Measurements from ENCODE around the genes MYL12B and TGIF1.

DNA sequence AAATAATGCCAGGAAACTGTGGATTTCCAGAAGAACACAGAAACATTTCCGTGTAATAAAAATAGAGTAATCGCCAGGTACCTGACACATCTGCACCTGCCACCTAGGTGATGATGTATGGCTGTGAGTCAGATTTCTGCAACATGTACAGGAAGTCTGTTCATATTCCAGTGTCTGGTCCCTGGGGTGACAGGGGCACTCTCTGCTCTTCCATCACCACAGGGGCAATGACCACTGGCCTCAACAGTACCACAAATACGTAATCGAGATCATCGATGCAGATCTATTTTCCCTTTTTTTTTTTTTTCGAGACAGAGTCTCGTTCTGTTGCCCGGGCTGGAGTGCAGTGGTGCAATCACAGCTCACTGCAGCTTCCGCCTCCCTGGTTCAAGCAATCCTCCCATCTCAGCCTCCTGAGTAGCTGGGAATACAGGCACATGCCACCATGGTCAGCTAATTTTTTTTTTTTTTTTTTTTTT lies 101.2 kb upstream of the LPIN2 start:
- PRO-cap, 2 experiments: no peak in any of the 2 experiments

- PRO-cap, 2 experiments: no peak in any of the 2 experiments
These were observed 6.2 kb downstream of the MYOM1 start for GRCh38 chr18:3213475-3213972.

GRCh38 chr18:3230296-3230979 lies 10.7 kb upstream of the MYOM1 start:
- PRO-cap, 2 experiments: no peak in any of the 2 experiments

DNA sequence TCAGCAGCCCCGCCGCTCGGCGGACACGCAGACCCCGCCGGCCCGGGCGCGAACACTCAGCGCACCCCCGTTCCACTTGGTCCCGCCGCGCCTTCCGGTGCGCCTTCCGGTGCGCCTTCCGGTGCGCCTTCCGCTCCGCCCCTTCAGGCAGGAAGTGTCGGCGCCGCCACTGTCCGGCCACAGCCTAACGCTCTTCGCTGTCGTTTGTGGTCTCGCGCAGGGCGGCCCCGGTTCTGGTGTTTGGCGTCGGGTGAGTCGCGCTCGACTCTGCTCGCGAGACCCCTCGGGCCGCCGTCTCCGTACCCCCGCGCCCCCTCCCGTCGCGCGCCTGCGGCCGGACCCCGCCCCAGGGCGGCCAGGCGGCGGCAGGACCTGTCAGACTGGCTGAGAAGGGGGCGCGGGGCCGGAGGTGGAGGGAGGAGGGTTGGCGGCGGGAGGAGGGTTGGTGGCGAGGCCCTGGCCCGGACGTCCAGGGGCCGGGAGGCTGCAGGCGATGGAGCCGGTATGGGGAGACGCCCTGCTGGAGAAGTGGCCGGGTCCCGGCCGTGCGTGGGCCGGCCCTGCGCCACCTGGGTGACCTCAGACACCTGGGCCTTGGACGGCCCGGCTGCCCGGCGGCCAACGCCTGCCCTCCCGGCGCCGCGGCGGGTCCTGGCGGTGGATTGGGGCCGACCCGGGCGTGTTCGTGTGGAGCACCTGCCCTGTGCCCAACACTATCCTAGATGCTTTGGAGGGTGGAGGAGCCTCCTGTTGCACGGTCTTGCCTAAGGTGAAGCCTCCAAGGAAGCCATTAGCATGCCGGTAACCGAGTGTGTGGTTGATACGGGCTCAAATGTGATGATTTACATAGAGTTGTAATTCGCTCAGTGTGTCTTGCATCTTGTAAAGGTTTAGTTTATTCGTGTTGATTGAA lies at the start of gene MYL12B:
Gene MYL12B, plus strand, starts transcription at position 146 of the 913 bp plus-strand sequence.
- PRO-cap, 2 experiments: peak in 2 of 2 experiments; most common plus-strand start position 209 of the sequence (in 1); most common minus-strand start position 724 of the sequence (in 1)

GRCh38 chr18:3350434-3350862 lies 88.5 kb downstream of the MYL12B start:
- PRO-cap, 2 experiments: no peak in any of the 2 experiments

- PRO-cap, 2 experiments: peak in 2 of 2 experiments; most common plus-strand start chr18:3450177 (in 2); most common minus-strand start chr18:3450656 (in 2)
These were observed at the start of gene TGIF1 for GRCh38 chr18:3450149-3451121. Gene TGIF1 (plus strand): TSS chr18:3450172.

GRCh38 chr18:3451379-3451802 lies 1.4 kb downstream of the TGIF1 start:
- PRO-cap, 2 experiments: peak in 2 of 2 experiments; most common plus-strand start chr18:3451508 (in 1); most common minus-strand start chr18:3451483 (in 1)

GRCh38 chr18:3453295-3454401 lies 3.7 kb downstream of the TGIF1 start:
- PRO-cap, 2 experiments: peak in 2 of 2 experiments; most common minus-strand start chr18:3454236 (in 2)

- PRO-cap, 2 experiments: no peak in any of the 2 experiments
These were observed 9.4 kb downstream of the TGIF1 start for GRCh38 chr18:3459351-3459874.

DNA sequence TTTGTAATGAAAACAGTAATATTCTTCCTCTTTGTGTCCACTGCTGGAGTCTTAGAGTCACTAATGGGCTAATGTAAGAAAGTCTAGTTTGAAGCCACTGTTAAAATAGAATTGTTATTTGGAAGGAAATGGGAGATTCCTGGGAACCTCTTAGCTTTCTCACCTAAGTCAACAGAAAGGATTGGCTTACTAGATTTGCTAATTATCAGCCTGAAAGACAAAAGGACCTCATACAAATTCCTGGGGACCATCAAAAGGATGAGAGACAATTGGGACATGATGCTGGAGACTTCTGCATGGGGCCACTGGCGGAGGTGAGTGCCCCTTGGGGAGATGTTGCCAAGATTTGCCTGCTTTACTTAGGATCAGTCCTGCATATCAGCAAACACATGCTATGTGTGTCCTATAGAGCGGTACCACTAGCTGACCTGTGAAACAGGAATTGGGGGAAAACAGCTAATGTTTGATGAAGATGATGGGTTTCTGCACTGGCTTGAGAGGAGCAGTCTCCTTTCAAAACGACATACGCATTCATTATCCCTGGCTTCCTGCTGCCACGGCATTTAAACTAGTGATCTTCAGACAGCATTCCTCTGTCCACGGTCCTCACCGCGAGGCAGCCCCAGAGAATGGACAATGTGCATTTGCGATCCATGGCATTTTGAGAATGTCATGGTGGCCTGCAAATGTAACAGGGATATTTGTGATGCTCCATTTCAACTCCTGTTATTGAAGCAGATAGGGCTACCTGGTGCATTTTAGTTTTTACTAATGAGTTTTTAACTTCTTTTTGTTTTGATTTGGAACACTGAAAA lies 104.2 kb downstream of the TGIF1 start:
- PRO-cap, 2 experiments: no peak in any of the 2 experiments

DNA sequence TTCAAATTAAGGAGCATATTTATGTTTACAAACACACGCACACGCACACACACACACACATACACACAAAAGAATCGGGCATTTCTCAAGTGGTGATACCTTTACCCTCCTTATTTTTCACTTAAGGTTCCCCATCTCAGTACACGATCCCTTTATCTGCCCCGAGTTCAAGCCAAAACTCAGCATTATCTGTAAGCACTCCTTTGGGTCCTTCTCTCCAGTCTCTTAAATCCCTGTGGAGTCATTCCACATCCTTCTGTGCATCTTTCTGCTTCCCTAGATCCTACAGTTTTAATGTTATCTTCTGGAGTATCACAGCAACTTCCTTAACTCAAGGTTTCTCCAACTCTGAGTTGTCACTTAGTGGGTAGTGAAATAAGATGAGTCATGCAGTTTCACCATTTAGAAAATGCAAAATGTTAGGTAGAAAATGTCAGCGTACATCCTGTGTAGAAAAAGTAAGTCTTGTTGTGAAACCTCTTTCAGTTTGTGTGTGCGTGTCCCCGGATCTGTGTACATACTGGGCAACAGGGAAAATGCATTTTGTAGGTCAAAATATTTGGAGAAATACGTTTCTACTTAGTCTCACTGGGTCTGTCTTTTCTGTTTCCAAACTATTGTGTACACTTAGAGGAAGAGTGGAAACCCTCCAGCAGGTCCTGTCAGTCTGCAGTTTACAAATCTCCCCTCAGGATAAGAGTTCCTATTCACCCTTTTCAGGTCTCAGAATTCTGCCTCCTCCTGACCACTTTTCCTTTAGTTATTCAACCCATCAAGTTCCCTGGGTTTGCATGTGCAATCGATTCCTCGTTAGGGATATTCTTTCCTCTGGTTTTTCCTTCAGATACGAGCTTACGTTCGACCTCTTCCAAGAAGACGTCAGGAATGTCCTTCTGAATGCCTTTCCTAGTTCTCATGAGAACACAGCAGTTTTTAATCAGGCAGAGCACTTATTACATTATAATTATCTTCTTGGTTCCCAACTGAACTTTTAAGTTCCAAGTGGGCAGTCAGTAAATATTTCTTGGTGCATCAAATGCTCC lies 154.8 kb downstream of the TGIF1 start:
- PRO-cap, 2 experiments: peak in 2 of 2 experiments; most common plus-strand start position 485 of the sequence (in 2); most common minus-strand start position 258 of the sequence (in 1)

DNA sequence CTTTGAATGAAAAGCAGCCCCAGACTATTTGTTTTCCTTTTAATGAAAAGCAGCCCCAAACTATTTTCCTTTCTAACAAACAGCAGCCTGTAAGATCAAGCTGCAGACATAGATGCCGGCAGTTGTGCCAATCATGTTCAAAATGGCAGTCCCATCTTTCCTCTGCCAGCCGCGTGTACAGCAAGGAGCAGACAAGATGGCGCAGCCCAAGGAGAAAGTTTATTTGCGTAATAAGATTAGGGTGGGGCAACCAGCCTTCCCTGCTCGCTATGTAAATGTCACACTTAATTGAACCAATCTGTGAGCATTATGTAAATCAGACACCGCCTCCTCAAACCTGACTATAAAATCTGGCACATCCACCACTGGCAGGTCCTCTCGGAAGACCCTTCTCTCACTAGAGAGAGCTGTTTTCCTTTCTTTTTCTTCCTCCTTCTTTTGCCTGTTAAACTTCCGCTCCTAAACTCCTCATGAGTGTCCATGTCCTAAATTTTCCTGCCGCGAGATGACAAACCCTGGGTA lies 226.1 kb downstream of the TGIF1 start:
- PRO-cap, 2 experiments: no peak in any of the 2 experiments

DNA sequence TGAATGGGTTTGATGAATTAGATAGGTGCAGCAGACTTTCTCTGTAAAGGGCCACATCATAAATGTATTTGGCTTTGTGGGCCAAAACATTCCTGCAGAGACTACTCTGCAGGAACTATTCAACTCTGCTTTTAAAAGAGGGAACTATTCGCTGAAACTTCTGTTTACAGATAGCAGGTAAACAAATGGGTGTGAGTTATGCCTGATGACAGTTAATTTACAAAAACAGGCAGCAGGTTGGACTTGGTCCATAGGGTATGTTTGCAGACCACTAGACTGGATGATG lies 273.0 kb downstream of the TGIF1 start:
- PRO-cap, 2 experiments: no peak in any of the 2 experiments

DNA sequence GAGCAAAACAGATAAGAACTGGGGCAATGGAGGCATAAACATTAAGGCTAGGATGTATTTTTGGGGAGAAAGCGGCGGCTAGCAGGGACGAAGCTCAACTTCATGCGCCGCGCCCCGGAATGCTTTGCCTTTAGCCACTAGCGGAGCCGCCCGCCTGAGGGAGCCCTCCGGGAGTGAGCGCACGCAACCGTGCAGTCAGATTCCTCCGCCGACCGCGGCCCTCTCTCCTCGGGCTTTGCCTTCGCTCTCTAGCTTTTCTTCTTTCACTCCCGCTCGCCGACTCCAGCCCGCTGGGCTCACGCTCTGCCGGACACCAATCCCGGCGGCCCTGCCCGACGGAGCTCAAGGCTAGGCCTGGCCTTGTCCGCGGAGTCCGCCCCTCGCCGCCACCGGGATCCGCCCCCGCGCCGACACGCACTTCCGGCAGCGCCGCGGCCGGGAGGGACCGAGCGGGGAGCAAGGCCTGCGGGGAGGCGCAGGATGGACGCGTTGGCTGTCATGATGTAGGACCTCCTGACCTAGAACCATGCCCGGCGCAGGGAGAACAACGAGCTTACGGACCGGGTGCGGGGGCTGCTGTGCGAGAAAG lies 40.7 kb upstream of the AKAIN1 start:
- PRO-cap, 2 experiments: peak in 2 of 2 experiments; most common plus-strand start position 198 of the sequence (in 1); most common minus-strand start position 126 of the sequence (in 2)

- PRO-cap, 2 experiments: no peak in any of the 2 experiments
These were observed 88.3 kb downstream of the EPB41L3 start for GRCh38 chr18:5455432-5456008.

GRCh38 chr18:6013563-6013987 lies 118.3 kb upstream of the TMEM200C start:
- PRO-cap, 2 experiments: no peak in any of the 2 experiments

- PRO-cap, 2 experiments: no peak in any of the 2 experiments
These were observed 166.4 kb upstream of the TMEM200C start for GRCh38 chr18:6061647-6062142.

- PRO-cap, 2 experiments: no peak in any of the 2 experiments
These were observed 165.7 kb downstream of the L3MBTL4 start for GRCh38 chr18:6248988-6249416.

DNA sequence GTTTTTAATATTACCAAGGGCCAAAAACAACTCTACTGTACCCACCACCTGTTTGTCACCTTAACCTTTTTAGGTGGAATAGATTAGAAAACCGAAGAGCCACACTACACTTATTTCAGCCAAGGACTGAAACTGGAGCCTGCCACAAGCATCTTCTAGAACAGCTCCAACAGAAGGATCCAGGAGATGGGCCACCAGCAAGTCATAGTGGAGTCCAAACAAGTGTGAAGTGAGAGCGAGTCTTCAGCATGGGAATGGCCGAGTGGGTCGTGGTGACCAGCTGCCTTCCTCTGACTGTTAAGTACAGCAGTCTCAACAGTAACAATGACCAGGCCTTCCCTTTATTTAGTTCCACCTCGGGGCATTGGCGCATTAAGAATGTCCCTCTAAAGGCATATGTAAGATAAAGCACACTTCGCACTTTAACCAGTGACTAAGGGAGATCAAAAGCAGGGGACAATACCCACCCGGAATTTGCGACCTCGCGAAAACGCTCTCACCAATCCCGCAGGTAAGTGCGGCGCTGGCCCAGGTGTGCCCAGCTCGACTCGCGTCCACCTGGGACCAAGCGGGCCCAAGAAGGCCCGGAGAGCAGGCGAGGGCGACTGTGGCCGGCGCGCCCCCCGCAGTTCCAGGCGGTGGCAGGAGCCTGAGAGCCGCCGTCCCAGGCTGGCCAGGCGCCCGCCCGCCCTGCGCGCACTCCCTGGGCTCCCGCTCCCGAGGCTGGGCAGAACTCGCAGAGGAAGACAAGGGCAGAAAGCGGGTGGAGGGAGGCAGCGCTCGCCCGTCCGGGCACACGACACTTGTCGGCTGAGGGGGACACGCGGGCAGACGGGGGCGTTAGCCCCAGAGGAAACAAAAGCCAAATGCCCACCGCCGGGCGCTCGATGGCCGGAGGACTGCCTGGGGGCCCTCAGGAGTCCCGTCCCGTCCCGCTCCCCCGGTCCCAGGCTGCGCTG lies 939 bp downstream of the L3MBTL4 start:
- PRO-cap, 2 experiments: no peak in any of the 2 experiments

DNA sequence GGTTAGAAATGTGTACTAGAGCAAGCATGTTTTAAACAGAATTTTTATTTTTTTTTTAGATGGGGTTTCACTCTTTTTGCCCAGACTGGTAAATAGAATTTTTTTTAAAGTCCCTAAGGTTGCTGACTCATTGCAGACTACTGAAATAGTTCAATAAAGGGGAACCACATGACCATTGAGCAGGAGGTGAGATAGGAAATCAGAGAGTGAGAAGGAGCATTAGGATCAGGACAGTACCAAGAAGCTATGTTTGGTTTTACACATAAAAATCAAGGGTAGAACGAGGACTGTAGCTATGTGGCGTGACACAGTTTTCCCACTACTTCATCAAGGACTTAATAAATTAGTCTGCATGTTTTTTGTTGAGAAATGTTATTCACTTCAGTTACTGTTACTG lies 33.5 kb downstream of the LAMA1 start:
- PRO-cap, 2 experiments: no peak in any of the 2 experiments

All from helper T cell (primary cell).